ENCODE measurements around a stretch of chr1.

DNA sequence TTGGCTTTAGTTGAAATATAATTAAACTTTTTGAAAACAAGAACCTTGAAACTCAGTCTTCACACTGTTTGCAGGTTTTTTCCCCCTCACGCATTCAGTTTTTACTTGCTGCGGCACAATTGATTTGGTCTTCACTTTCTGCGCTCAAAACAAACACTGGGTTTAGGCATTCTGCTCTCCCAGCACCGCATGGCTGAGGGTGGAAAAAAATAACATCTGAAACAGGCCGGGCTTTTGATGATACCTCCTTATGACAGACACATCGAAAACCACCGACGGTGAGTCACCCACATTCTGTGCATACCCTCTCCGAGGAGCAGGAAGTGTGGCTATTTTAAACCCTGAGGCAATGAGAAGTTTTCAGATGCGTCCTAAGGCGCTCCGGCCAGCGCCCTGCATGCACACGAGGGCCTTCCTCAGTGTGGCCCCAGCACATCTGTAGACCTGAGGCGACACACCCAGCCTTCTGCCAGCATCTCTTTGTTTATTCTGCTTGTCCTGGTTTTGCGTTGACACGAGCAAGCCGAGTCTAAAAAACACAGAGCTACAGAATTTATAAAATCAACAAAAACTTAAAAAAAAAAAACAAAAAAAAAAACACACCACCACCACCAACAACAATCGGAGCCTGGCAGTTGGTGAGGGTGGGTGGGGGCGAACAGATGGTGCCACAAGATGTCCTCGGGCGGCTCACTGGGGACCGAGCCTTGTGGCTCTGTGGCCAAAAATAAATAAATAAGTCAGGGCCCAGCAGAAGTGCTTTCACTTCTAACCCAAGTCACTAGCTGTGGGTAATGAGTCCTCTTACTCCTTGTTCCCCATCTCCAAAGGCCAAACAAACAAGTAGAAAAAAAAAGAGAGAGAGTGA lies 162.5 kb upstream of the IRF2BP2 start:
- PRO-cap = bidirectional peak, plus-strand start at position 363 of the sequence, minus-strand start at position 195 of the sequence
- RAMPAGE, long total RNA, 4 experiments = no peak in any of the 4 experiments

DNA sequence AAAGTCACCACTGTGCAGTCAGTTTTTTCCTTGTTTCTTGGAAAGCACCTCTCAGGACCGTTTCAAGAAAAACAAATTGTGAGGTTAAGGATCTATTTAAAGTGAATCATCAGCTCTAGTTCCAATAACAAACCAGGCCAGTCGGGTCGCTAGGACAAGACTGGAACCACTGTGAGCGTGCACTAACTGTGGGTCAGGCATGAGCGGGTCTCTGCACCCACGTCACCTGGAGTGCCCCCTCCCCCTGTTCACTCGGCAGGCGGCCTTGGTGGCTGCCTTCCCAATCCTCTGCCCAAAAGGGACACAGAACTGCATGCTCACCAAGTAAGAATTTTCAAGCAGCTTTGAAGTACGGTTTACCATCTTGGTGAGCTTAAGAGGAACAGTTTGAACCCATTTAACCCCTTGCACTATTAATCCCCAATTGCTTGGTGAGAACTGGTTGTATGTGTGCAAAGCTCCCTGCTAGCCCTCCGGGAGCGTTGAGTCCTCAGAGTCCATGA lies 199.6 kb upstream of the IRF2BP2 start:
- PRO-cap = no peak
- RAMPAGE, long total RNA, 4 experiments = no peak in any of the 4 experiments

DNA sequence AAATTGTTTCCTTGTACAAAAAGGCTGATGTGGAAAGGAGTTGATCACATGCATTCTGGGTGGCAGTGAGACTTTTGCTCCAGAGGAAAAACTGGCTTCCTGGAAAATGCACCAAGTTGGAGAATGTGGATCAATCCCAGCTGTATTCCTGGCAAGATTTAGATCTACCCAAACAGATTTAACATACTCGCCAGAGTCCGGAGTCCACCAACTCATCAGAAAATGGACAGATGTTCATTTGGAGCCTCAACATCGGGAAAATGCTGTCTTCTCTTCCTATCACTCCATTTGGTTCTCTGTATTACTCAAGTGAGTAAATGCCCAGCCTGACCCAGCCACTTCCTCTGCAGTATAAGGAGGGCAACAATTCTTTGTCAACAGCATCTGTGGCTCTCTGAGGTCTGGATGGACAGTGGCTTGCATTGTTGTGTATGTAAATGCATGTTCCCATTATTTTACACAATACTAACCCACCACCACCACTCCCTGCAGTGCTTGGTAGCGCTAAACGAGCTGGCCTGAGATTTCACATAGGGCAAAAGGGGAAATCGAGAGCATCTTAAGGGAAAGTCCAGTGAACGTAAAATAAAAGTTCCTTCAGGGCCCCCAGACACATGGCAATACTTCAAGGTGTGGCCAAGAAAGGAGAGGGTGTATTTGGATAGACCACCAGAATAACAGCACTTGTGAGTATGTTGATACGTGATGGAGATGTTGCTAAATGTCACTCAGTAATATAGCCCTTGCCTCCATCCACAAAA lies 226.3 kb upstream of the IRF2BP2 start:
- PRO-cap = no peak
- RAMPAGE, long total RNA, 4 experiments = no peak in any of the 4 experiments

- PRO-cap = no peak
- RAMPAGE, long total RNA, 4 experiments = no peak in any of the 4 experiments
These were observed 239.2 kb upstream of the IRF2BP2 start for GRCh38 chr1:234849061-234849628.

GRCh38 chr1:234854203-234854631 lies 244.2 kb upstream of the IRF2BP2 start:
- PRO-cap = no peak
- RAMPAGE, long total RNA, 4 experiments = no peak in any of the 4 experiments

DNA sequence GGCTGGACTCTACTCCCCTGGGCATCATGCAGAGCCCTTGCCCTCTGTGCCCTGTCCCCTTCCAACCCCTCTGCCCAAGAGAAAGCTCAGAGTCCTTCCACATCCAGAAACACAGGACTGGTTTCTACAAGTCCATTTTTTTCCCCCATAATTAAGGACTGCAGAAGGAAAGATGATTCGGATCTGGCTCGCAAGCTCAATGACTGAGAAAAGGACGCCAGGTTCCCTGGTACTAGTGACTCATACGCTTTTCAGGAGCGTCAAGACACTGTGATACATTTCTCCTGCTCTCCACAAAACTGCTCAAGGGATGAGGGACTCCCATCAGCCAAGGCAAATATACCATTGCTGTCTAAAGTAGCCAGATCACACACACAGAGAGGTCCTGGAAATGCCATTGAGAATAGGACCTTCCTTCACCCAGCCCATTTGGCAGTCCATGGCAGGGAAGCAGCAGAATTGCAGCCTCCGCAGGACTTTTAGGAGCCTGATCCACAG lies 253.5 kb upstream of the IRF2BP2 start:
- PRO-cap = no peak
- RAMPAGE, long total RNA, 4 experiments = no peak in any of the 4 experiments

DNA sequence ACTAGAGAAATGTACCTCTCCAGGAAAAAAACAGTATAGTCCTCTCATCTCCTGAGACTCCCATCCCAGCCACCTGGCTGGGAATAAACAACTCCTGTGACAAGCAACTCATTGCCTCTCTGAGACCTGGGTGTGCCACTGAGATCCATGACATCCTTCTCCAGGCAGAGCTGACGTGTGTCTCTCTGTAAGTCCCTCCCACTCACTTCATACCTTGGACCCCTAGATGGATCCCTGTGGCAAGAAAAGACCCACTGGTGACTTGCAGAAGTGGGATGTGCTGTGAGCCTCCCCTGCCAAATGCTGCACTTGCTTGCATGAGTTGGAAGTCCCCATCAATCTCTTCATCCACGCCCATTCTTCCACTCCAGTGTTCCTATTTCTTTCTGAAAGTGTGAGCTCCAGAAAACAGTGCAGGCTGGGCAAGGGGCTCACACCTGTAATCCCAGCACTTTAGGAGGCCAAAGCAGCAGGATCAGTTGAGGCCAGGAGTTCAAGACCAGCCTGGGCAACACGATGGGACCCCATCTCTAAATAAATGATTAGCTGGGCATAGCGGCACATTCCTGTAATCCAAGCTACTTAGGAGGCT lies 254.1 kb upstream of the IRF2BP2 start:
- PRO-cap = unidirectional peak, minus-strand start at position 85 of the sequence
- RAMPAGE, long total RNA, 4 experiments = no peak in any of the 4 experiments

DNA sequence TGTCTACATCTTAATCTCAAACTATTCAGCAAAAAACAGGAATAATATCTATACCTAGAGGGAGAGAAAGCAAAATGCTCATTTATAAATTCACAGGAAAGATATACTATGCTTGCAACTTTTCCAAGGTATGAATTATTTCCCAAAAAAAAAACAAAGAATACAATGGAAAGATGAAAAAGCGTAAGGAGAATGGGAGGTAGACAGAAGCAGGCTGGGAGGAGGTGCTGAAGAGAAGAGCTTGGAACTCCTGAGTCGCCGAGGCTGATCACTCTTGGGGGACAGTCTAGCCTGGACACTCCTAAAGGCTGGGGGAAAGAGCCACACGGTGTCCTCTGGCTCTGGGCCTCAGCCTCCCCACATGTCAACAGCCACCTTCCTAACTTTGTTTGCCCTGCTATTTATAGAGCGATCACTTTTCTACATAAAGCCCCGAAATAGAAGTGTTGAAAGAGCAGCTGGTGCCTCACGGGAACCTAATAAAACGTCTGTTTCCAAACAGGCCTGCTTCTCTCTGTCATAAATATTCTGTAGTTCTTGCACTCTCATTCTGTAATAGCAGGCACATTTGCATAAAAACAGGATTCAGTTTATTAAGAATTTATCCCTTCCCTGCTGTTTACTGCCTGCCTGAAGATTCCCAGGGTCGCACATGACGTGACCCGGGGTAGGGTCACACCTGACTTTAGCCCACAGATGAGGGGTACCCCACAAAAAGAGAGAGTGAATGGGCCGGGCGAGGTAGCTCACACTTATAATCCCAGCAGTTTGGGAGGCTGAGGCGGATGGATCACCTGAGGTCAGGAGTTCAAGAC lies 212.7 kb downstream of the TOMM20 start:
- PRO-cap = no peak
- RAMPAGE, long total RNA, 4 experiments = no peak in any of the 4 experiments

DNA sequence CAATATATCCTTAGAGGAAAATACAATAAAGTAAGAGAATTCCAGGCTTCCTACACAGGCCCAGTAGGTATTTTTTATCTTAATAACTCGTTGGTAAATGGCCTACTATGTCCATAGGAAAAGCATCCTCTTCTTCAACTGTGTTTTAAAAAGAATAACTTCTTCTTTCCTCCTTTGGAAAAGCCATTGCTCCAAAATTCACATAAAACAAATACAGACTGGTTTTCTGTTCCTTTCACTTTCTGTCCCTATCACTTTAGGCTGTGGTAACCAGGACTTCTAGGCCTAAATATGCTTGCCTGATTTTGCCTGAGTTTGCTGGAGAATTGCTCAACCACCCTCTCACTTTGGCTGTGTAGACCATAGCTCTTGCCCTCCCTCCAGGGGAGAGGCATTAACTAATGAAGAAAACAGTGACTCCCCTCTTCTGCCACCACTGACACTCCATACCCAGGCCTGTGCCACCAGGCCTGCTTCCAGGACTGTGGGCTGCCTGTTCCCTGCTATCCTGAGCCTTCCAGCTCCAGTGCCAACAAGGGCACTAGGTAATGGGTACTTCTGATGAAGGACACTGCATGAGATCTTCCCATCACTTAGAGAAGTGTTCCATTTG lies 163.6 kb downstream of the TOMM20 start:
- PRO-cap = no peak
- RAMPAGE, long total RNA, 4 experiments = no peak in any of the 4 experiments

GRCh38 chr1:235000274-235001058 lies 128.2 kb downstream of the TOMM20 start:
- PRO-cap = no peak
- RAMPAGE, long total RNA, 4 experiments = no peak in any of the 4 experiments

DNA sequence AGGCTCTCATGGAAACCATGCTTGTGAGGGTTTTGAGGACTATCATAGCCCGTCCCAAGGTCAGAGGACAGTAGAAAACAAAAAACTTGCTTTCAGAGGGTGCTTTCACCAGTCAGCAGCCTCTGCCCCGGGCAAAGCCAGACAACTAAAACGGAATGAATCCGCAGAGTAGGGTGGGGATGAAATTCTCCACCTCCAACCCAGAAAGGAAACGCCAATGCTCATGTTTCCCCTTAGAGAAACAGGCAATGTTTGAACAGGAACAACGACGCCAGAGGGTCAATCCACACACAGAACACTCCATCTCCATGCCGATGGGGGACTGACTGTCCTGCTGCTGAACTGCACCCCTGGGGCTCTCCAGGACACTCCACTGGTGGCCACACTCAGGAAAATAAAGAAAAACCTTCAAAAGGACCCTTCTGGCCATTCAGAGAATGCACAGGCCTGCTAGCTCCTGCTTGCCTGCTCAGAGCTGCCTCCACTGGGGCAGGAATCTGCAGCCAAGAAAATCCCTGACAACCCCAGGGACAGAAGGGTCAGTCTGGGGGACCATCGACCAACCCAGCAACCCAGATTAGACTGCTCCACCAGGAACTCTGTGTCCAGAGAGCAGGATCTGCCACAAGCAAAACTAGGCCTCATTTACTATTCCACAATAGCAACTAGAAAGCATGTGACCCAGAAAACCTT lies 116.1 kb downstream of the TOMM20 start:
- PRO-cap = no peak
- RAMPAGE, long total RNA, 4 experiments = no peak in any of the 4 experiments

DNA sequence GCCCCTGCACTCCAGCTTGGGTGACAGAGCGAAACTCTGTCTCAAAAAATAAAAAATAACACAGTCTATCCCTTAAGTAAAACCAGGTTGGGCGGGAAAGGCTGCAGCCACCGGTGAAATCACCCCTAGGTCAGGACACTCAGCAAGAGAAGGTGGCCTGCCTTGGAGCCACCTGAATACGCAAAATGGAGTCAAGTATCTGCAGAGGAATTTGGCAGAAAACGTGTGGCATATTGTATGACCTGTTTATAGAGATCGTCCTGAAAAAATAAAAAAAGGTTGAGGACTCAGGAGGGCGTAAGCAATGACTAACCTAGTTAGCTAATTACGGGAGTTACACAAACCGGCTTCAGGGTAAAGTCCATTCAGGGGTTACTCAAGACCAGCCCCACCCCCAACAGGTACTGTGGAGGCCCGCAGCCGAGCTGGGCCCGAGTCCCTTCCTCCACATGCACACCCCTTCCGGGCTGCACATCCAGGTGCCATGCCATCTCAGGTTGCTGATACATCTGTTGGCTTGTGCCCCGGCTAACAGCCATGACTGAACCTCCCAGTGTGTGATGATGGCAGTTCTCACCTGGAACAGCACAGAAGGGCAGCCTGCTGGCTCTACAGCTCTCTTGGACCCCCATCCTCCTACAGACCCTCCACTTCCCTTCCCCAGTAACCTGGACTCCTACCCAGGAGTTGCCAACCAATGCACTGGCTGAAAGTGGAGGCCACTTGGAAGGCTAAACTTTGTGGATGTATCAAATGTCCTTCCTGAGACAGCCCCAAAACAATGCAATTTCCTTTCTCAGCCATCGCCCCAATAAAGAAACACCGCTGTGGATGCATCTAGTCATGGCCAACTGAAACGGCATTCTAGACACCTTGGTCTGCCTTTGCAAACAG lies 66.1 kb downstream of the TOMM20 start:
- PRO-cap = bidirectional peak, plus-strand start at position 503 of the sequence, minus-strand start at position 250 of the sequence
- RAMPAGE, long total RNA, 4 experiments = no peak in any of the 4 experiments

GRCh38 chr1:235074698-235075546 lies 53.7 kb downstream of the TOMM20 start:
- PRO-cap = bidirectional peak, plus-strand start at chr1:235075651, minus-strand start at chr1:235075432
- RAMPAGE, long total RNA, 4 experiments = no peak in any of the 4 experiments

DNA sequence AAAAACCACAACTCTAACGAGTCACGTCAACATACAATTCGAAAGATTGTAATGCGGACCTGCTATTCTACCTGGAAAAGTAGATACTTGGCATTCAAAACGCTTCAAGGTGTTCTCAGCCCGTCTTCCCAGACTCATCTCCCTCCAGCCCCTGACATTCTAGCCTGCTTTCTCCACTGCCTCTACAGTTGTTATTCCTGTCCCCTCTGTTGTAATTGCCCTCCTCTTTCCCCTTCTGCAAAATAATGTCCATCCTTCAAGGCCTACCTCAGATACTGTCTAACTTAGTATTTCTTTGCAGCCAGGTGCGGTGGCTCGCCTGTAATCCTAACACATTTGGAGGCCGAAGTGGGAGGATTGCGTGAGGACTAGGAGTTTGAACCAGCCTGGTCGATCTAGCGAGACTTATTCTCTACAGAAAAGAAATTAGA lies 651 bp upstream of the RBM34 start:
- PRO-cap = no peak
- RAMPAGE, long total RNA, 4 experiments = no peak in any of the 4 experiments

- PRO-cap = no peak
- RAMPAGE, long total RNA, 4 experiments = start-site peak on the minus strand in 1 of 4 experiments, at chr1:235220508-235220553 at its widest, 39 reads per replicate
These were observed 59.2 kb upstream of the RBM34 start for GRCh38 chr1:235220309-235220621.

DNA sequence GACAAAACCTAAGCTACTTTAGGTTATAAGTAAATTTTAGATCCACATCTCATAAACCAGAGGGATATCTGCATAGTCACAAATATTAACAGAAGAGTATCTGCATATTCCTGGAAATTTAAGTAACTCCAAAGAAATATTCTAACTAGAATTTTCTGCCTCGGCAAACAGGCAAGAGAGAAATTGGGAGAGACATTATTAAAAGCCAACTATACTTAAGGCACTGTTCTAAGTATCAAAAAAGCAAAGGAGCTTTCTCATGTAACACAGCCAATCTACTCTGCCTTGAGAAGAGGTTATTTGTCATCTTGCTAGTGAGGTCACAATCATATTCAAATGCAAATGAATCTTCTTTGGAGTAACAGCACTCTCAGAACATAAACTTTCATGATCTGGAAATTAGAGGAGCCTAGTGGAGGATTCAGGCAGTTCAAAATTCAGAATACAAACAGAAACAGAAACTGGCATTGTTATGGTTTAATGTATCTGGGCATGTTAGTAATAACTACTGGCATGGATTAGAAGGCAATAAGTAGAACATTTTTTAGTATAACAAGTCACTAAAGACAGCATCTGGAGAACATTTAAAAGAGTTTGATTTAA lies 57.4 kb downstream of the ARID4B start:
- PRO-cap = no peak
- RAMPAGE, long total RNA, 4 experiments = no peak in any of the 4 experiments

DNA sequence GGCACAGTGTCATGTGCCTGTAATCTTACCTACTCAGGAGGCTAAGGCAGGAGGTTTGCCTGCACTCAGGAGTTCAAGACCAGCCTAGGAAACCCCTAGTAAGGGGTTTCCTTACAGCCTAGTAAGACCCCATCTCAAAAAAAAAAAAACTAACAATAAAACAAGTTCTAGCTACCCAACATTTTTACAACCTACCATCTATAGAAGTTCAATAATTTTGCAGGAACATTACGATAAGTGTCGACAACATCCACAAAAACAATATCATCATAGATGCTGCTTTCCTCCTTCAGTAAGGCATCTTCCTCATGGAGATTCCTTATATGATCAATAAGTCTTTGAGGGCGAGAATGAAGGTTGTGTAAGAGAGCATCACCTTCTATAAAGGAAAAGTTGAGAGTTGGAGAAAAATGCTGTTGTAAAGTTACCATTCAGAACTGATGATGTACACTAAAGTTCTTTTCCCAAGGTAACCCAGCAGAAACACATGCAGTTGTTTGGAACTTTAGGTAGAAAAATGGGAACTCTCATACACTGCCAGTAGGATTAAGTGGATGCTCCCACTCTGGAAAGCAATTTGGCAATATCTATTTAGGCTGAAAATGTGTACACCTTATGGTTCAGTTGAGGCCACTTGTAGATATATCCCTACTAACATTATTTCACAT lies 45.7 kb downstream of the B3GALNT2 start:
- PRO-cap = no peak
- RAMPAGE, long total RNA, 4 experiments = start-site peak on the minus strand in 1 of 4 experiments, centred at position 409 of the sequence, 12 reads per replicate

DNA sequence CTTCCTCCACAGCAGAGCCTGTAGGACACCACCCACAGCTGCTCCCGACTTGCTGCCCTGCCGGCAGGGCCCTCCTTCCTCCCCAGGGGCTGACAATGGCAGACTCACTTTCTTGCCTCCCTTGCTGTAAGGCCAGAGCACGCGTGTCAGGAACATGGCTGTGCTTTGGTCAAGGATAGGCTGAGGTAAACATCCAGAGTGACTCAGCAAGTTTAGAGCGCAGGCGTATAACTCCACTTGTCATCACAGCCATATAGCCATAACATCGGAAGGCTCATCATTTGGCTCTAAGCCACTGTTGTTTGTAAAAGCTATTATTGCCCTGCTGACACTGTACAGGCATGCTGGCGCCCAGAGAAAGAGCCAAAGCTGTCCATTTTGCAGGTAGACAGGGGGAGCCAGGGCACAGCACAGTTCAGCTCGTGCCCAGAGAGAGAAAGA lies 60.7 kb downstream of the GNG4 start:
- PRO-cap = no peak
- RAMPAGE, long total RNA, 4 experiments = no peak in any of the 4 experiments

GRCh38 chr1:235854276-235854811 lies 12.4 kb downstream of the LYST start:
- PRO-cap = no peak
- RAMPAGE, long total RNA, 4 experiments = no peak in any of the 4 experiments

GRCh38 chr1:235863010-235863596 lies 3.6 kb downstream of the LYST start:
- PRO-cap = no peak
- RAMPAGE, long total RNA, 4 experiments = no peak in any of the 4 experiments